ENCODE measurements around a stretch of chr11.

DNA sequence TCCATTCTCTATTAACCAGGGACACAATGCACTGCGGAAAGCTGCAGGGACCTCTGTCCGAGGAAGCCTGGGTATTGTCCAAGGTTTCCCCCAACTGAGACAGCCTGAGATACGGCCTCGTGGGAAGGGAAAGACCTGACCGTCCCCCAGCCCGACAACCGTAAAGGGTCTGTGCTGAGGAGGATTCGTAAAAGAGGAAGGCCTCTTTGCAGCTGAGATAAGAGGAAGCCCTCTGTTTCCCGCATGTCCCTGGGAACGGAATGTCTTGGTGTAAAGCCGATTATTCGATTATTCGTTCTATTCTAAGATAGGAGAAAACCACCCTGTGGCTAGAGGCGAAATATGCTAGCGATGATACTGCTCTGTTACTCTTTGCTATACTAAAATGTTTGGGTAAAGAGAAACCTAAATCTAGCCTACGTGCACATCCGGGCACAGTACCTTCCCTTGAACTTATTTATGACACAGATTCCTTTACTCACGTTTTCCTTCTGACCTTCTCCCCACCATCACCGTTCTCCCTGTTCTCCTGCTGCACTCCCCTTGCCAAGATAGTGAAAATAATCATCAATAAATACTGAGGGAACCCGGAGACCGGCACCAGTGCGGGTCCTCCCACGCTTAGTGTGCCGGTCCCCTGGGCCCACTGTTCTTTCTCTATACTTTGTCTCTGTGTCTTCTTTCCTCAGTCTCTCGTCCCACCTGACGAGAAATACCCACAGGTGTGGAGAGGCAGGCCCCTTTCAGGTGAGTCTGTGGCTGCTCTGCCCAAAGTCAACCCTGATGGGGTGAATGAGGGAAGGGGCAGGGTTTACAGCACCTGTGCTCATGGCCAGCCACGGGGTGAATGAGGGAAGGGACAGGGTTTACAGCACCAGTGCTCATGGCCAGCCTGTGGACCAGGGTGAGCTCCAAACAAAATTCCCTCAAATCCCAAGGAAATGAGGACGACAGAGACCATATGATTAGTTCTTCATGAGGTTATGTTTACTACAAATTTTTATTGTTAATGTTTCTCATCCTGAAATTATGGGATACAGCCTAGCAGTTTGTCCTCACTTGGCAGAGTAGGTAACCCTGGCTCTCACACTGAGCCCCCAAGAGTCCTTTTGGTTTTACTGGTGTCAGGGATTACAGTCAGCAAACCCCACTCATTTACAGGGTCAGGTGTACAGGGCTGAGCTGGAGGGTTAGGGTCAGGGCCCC, 4.8 kb downstream of the BET1L start:
- PRO-cap, 4 experiments = no peak in any of the 4 experiments
- RAMPAGE, long total RNA, 4 experiments = no peak in any of the 4 experiments

DNA sequence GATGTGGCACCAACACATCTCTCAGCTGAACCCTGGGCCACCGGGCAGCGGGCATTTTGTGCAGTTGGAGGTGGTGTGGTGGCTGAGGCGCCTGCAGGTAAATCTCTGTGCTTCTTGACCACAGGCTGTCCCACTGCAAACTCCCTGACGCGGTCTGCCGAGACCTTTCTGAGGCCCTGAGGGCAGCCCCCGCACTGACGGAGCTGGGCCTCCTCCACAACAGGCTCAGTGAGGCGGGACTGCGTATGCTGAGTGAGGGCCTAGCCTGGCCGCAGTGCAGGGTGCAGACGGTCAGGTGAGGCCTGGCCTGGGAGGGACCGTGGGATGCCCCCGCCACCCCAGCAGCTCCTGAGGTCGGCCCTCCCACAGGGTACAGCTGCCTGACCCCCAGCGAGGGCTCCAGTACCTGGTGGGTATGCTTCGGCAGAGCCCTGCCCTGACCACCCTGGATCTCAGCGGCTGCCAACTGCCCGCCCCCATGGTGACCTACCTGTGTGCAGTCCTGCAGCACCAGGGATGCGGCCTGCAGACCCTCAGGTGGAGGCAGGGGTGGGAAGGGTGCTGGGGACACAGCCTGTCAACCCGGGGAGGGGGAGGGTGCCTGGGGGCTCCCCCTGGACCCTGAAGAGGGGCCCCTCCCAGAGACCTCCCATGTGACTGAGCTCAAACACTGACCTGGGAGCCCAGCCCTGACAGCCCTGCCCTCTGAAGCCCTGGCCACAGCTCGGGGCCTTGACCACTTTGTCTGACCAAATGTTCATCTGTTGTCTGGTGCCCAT, 4.6 kb upstream of the PGGHG start:
- PRO-cap, 4 experiments = no peak in any of the 4 experiments
- RAMPAGE, long total RNA, 4 experiments = no peak in any of the 4 experiments

GRCh38 chr11:287569-288507, 1.1 kb upstream of the PGGHG start:
- PRO-cap, 4 experiments = peak in 4 of 4 experiments; most common plus-strand start chr11:287876 (in 3)
- RAMPAGE, long total RNA, 4 experiments = start-site peak on the plus strand in 3 of 4 experiments, at chr11:287585-288133 at its widest, 7 to 36 reads per replicate

DNA sequence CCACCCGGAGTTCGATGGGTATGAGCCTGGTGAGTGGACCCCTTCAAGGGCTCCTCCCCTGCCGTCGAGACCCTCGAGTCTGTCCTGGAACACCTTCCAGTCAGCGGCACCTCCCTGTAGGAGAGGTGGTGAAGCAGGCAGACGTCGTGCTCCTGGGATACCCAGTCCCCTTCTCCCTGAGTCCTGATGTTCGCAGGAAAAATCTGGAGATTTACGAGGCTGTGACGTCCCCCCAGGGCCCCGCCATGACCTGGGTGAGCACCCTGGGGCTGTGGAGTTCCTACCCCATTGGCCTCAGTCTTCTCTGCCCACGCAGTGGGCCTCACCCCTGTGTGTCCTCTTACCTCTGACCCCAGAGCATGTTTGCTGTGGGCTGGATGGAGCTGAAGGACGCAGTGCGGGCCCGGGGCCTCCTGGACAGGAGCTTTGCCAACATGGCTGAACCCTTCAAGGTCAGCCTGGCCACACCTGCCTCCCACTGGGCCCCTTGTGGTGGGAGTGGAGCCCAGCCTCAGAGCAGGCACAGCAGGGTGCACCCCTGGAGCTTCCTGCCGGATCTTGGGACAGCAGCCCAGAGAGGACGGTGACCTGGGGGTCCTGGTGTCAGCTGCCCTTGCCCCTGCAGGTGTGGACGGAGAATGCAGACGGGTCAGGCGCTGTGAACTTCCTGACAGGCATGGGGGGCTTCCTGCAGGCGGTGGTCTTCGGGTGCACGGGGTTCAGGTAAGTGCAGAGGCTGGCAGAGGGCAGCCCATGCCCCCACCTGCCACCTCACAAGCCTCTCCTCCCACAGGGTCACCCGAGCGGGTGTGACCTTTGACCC, 4.8 kb downstream of the PGGHG start:
- PRO-cap, 4 experiments = no peak in any of the 4 experiments
- RAMPAGE, long total RNA, 4 experiments = no peak in any of the 4 experiments

GRCh38 chr11:298361-299158, 766 bp downstream of the IFITM5 start:
- PRO-cap, 4 experiments = peak in 2 of 4 experiments; most common plus-strand start chr11:298744 (in 2)
- RAMPAGE, long total RNA, 4 experiments = no peak in any of the 4 experiments

- PRO-cap, 4 experiments = peak in 4 of 4 experiments; most common plus-strand start chr11:407081 (in 1); most common minus-strand start chr11:407166 (in 3)
- RAMPAGE, long total RNA, 4 experiments = start-site peak on the minus strand in 2 of 4 experiments, at chr11:406953-407183 at its widest, 15 to 160 reads per replicate
Observed at GRCh38 chr11:406257-407321, 8.2 kb downstream of the SIGIRR start.

- PRO-cap, 4 experiments = no peak in any of the 4 experiments
- RAMPAGE, long total RNA, 4 experiments = no peak in any of the 4 experiments
Observed at GRCh38 chr11:441574-441816, 316 bp downstream of the ANO9 start.

- PRO-cap, 4 experiments = peak in 1 of 4 experiments; most common plus-strand start chr11:443914 (in 1)
- RAMPAGE, long total RNA, 4 experiments = no peak in any of the 4 experiments
Observed at GRCh38 chr11:443597-444154, 1.9 kb upstream of the ANO9 start.

DNA sequence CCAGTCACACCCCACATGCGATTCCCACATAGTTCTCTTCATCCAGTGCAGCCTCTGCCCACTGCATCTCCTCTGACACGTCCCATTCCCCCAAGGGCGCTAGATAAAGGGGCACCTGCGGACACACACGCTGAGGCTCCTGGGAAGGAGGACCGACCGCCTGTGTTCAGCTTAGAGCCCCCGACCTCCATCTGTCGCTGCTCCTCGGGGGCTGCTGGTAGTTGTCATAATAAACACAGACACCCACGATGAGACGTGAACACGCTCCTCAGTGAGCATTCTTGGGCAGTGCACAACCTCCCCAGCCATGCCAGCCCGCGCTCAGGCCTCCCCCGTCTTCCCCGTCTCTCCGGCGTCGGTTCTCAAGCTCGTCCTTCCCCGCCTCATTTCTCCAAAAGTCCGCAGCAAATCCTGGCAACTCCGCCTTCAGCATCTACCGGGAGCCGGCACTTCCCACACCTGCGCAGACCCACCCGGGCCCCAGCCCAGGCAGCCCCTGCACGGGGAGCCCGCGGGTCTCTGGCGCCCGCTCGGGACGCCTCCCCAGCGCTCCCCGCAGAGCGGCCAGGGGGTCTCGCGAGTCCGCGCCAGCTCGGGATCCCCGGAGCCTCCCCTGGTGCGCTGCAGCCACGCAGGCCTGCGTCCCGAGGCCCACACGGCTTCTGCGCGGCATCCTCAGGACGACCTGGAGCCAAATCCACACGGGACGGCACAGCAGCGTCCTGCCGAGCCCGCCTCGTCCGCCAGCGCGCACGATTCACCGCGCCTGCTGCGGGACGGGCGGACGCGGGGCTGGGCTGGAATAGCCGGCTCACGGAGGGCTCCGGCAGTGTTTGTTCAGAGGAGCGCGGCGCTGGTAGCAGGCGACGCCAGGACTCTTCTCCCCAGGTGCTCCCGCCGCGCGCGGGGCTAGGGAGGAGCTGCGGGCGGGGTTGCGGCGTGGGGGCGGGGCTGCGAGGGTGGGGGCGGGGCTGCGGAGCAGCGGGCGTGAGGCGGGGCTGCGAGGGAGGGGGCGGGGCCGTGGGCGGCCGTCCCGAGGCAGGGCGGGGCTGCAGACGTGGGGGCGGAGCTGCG, 969 bp upstream of the PHRF1 start:
- PRO-cap, 4 experiments = peak in 4 of 4 experiments; most common minus-strand start position 883 of the sequence (in 2)
- RAMPAGE, long total RNA, 4 experiments = no peak in any of the 4 experiments

DNA sequence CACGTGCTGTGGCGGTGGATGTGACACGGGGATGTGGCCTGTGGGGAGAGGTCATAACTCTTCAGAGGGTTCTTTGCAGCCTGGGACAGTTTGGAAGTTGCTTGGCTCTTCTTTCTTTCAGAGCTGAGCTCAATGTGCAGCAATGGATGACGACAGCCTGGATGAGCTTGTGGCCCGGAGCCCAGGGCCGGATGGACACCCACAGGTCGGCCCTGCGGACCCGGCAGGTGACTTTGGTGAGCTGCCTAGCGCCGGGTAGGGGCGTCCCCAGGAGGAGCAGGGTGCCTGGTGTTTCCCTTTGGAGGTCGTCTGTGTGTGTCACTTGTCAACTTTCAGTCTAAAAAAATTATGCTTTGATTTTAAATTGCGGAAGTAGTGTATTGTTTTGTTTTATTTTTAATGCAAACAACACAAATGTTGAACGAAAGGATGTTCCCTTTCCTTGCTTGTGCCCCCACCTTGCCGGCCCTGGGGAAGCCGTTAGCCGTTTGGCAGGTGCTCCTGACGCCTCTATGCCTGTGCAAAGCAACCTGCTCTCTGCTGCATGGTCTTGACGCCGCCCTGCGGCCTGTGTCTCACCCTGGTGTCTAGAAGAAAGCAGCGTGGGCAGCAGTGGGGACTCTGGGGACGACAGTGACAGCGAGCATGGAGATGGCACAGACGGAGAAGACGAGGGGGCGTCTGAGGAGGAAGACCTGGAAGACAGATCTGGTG, 5.3 kb downstream of the PHRF1 start:
- PRO-cap, 4 experiments = no peak in any of the 4 experiments
- RAMPAGE, long total RNA, 4 experiments = no peak in any of the 4 experiments

DNA sequence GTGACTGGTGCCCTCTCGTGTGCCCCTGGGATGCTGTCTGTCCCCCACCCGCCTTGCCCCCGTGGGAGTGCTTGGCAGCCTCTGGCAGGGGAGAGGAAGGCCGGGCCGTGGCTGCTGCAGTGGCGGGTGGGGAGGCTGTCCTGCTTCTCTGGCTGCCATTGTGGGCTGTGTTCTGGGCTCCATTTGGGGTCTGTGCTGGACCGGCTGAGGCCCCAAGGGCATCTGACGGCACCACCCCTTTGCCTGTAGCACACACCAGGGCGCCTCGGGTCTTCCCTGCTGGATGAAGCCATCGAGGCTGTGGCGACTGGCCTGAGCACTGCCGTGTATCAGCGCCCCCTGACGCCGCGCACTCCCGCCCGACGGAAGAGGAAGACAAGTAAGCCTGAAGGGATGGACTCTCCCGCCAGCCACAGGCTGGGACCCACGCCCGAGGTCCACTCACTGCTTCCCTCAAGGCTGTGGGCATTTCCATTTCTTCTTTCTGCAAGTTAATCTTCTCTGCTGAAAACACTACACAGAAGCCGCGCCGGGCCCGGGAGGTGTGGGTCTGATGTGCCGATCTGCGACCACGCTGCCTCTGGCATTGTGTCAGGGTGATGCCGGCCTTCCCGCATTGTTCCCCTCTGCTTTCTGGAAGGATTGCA, 17.5 kb downstream of the IRF7 start:
- PRO-cap, 4 experiments = no peak in any of the 4 experiments
- RAMPAGE, long total RNA, 4 experiments = no peak in any of the 4 experiments

DNA sequence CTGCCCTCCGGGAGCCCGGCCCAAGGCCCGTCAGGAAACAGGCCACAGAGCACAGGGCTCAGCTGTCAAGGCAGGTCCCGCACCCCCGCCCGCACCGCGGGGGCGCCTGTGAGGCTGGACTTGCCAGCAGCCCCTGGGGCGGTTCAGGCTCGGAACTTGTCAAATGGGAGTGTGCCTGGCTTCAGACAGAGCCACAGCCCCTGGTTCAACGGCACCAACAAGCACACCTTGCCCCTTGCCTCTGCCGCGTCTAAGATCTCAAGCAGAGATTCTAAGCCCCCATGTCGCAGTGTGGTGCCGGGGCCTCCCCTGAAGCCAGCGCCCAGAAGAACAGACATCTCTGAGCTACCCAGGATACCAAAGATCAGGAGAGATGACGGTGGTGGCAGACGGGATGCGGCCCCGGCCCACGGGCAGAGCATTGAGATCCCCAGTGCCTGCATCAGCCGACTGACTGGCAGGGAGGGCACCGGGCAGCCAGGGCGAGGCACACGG, 8.6 kb downstream of the IRF7 start:
- PRO-cap, 4 experiments = no peak in any of the 4 experiments
- RAMPAGE, long total RNA, 4 experiments = no peak in any of the 4 experiments

DNA sequence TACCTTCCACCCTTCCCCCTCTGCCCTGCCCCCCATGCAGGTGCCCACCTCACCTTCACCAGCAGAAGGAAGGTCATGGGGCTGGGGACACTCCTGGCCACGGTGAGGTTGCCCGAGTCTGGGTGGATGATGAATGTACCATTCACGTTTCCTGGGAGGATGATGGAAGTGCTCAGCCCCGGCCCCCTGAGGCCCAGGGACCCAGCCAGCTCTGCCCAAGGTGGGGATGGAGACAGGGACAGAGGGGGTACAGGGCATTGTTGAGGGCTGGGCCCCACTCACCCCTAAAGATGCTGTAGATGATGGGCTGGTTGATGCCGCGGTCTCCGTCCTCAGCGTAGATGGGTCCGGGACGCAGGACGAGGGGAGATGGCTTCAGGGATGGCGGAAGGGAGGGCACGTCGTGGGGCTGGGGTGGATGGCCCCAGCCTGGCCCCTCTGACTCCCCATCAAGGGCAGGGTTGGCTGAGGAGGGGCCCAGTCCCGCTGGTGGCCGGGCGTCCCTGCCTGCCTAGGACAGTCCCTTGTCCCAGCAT, 4.3 kb upstream of the IRF7 start:
- PRO-cap, 4 experiments = no peak in any of the 4 experiments
- RAMPAGE, long total RNA, 4 experiments = no peak in any of the 4 experiments

GRCh38 chr11:702717-703223, 3.3 kb upstream of the EPS8L2 start:
- PRO-cap, 4 experiments = no peak in any of the 4 experiments
- RAMPAGE, long total RNA, 4 experiments = no peak in any of the 4 experiments

DNA sequence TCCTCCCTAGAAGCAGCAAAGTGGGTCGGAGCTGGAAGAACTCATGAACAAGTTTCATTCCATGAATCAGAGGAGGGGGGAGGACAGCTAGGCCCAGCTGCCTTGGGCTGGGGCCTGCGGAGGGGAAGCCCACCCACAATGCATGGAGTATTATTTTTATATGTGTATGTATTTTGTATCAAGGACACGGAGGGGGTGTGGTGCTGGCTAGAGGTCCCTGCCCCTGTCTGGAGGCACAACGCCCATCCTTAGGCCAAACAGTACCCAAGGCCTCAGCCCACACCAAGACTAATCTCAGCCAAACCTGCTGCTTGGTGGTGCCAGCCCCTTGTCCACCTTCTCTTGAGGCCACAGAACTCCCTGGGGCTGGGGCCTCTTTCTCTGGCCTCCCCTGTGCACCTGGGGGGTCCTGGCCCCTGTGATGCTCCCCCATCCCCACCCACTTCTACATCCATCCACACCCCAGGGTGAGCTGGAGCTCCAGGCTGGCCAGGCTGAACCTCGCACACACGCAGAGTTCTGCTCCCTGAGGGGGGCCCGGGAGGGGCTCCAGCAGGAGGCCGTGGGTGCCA, 20.3 kb upstream of the TALDO1 start:
- PRO-cap, 4 experiments = no peak in any of the 4 experiments
- RAMPAGE, long total RNA, 4 experiments = no peak in any of the 4 experiments

DNA sequence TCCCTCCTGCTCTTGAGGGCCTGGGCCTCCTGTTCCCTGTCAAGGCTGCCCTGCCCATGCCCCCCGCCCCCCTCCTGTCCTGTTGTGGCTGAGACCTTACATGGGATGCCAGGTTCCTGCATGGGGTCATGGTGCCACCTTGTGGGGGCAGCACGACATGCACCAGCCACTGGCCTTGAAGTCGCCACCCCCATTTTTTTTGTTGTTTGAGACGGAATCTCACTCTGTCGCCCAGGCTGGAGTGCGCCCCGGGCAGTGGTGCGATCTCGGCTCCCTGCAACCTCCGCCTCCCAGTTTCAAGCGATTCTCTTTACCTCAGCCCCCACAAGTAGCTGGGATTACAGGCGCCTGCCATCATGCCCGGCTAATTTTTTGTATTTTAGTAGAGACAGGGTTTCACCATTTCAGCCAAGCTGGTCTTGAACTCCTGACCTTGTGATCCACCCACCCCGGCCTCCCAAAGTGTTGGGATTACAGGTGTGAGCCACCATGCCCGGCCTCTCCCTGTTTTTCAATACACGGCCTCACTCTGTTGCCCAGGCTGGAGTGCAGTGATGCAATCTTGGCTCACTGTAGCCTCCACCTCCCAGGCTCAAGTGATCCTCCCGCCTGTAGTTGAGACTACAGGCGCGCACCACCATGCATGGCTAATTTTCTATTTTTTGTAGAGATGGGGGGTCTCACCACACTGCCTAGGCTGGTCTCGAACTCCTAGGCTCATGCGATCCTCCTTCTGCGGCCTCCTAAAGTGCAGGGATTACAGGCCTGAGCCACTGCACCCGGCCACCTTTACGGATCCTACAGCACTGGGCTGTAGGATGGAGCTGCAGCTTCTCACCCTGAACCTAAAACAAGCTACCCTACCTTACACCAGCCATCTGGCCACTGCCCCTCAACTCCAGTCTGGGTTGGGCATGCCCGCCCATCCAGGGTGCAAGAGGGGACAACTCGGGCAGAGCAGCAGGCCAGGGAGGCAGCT, 11.7 kb downstream of the GATD1 start:
- PRO-cap, 4 experiments = no peak in any of the 4 experiments
- RAMPAGE, long total RNA, 4 experiments = no peak in any of the 4 experiments

DNA sequence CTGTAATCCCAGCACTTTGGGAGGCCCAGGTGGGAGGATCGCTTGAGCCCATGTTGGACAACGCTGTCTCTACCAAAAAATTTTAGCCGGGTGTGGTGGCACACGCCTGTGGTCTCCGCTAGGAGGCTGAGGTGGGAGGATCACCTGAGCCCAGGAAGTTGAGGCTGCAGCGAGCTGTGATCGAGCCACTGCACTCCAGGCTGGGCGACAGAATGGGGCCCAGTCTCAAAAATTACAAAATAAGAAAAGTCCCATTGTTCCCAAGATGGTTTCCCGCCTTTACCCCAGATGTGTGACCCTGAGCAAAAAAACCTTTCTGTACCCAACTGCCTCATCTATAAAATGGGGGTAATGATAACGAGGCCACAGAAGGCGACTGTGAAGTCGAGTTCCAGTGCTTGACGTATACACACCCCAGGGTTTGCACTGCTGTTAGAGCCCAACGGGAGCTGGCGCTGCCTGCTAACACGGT, 1.3 kb upstream of the RPLP2 start:
- PRO-cap, 4 experiments = no peak in any of the 4 experiments
- RAMPAGE, long total RNA, 4 experiments = no peak in any of the 4 experiments

DNA sequence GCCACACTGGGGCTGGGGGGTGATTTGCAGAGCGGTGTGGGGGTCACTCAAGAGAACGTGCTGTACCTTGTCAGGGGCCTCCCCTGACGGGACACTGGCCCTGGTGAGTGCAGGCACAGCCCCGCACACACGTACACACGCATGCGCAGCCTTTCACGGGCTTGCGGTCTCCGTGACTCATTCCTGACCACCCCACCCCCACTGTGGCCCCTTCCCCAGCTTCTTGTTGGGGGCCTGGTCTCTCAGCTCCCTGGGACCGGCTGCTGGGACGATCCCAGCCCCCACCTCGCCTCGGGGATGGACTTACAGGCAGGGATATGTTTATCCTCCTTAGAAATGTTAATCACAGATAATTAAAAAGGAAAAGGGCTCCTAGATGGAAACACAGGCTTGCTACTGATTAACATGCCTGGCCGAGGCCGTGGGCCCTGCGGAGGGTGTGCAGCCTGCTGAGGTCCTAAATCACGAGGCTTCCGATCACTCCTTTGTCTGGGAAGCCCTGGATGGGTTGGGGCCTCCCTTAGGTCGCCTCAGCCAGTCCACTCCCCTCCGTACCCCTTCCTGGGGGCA, 20.3 kb downstream of the TSPAN4 start:
- PRO-cap, 4 experiments = no peak in any of the 4 experiments
- RAMPAGE, long total RNA, 4 experiments = no peak in any of the 4 experiments

DNA sequence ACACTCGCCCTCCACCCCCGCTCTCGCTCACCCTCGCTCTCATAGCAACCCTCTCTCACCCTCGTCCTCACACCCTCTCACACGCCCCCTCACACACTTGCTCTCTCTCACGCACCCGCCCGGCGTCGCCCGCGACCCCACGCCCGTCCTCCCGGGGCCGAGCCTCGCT, 200 bp downstream of the CHID1 start:
- PRO-cap, 4 experiments = no peak in any of the 4 experiments
- RAMPAGE, long total RNA, 4 experiments = no peak in any of the 4 experiments

DNA sequence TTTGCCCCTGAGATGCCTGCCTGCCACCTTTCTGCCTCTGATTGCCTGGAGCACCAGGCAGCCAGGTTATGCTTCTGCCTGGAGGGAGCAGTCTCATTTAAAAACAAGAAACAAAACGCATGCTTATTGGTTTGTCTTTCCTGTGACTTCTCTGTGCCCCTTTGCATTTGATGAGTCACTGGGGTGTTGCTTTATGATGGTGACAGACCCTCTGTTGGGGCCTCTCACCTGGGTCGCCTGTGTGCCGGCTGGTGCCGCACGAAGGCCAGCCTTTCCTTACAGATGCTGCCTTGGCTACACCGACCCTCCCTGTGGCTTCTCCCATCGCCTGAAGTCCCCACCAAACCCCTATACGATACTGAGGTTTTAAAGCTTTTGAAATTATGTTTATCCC, 12.3 kb downstream of the AP2A2 start:
- PRO-cap, 4 experiments = no peak in any of the 4 experiments
- RAMPAGE, long total RNA, 4 experiments = no peak in any of the 4 experiments